ENCODE results near the genes TSPY9, CDY2A and DAZ2.

GRCh38 chrY:4036167-4036617, 457.3 kb downstream of the TGIF2LY start:
- PRO-cap, result no peak
- RAMPAGE, long total RNA, result no peak

GRCh38 chrY:9486964-9487464, at the start of gene TSPY9:
Gene TSPY9, plus strand, starts transcription at chrY:9487267.
- PRO-cap, result no peak
- RAMPAGE, long total RNA, result no peak

GRCh38 chrY:11214644-11215177, 1486.3 kb upstream of the USP9Y start:
- PRO-cap, result no peak
- RAMPAGE, long total RNA, result no peak

DNA sequence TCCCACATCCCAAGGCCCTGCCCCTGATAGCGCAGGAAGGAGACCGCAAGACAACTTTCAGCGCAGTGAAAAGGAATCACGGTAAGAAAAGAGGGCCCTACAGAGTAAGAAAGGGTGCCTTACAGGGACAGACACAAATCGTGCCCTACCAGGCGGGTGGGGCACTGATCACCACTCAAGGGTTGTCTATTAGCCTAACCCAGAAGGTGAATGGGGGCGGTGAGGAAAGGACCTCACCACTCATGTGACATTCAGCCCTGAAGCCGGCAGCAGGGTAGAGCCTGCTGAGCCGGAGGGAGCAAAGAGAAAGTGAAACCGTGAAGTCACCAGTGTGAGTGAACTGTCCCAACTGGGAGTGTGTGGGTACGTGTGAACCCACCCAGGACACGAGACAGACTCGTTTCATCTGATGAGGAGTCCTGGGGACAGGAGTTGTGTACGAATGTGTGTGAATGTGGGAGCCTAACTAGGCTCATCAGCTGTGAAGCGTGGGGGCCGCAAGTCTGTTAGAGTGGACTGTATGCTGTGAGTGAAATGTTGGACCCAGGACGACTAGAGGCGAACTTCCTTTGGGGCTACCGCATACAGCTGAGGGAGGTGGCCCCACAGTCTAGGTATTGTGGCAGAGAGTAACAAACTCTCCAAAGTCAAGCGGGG, 43.9 kb downstream of the UTY start:
- PRO-cap, result no peak
- RAMPAGE, long total RNA, result no peak

GRCh38 chrY:18025570-18025937, at the start of gene CDY2A:
Gene CDY2A, plus strand, starts transcription at chrY:18025787.
- PRO-cap, result no peak
- RAMPAGE, long total RNA, result no peak

DNA sequence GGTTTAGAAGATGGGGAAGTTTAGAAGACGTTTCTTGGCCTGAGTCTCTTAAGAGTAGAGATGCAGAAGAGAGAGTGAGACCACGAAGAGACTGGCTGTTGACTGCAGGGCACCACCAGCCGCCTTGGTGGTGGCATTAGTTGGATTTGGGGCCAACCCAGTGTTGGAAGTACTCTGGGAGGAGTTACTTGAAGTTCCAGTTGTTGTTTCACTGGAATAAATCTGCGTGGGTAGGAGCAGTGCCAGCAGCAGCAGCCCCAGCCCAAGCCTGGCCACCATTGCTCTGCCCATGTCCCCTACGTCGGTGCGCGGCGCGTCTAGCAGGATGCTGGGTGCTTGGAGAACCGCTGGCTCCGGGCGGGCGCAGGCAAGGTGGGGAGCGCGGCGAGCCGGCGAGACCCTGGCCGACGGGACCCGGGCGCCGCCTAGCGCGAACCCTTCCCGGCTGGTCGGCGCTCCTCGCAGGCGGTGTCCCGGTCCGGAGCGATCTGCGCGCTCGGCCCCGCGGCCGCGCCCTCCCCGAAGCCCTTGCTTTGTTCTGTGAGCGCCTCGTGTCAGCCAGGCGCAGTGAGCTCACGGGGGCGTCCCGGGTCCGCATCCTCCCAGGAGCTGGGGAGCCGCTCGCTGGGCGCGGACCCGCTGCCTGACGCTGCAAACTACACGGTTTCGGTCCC, 219.0 kb upstream of the HSFY2 start:
- PRO-cap, result no peak
- RAMPAGE, long total RNA, result no peak

- PRO-cap, result no peak
- RAMPAGE, long total RNA, result no peak
These were observed 269.5 kb upstream of the HSFY2 start for GRCh38 chrY:19042775-19043665.

DNA sequence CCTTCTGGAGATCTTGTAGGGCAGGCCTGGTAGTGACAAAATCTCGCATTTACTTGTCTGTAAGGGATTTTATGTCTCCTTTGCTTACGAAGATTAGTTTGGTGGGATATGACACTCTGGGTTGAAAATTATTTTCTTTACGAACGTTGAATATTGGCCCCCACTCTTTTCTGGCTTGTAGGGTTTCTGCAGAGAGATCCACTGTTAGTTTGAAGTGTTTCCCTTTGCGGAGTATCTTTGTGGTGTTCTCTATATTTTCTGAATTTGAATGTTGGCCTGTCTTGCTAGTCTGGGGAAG, 55.8 kb downstream of the KDM5D start:
- PRO-cap, result no peak
- RAMPAGE, long total RNA, result no peak

GRCh38 chrY:21240139-21240754, 270.9 kb upstream of the RBMY1B start:
- PRO-cap, result no peak
- RAMPAGE, long total RNA, result no peak

- PRO-cap, result no peak
- RAMPAGE, long total RNA, result no peak
These were observed at the start of gene DAZ2 for GRCh38 chrY:23219121-23219603. Gene DAZ2, plus strand, starts transcription at chrY:23219533.

Measured in Karpas-422 (cell line).